ENCODE measurements around a stretch of chr5.

DNA sequence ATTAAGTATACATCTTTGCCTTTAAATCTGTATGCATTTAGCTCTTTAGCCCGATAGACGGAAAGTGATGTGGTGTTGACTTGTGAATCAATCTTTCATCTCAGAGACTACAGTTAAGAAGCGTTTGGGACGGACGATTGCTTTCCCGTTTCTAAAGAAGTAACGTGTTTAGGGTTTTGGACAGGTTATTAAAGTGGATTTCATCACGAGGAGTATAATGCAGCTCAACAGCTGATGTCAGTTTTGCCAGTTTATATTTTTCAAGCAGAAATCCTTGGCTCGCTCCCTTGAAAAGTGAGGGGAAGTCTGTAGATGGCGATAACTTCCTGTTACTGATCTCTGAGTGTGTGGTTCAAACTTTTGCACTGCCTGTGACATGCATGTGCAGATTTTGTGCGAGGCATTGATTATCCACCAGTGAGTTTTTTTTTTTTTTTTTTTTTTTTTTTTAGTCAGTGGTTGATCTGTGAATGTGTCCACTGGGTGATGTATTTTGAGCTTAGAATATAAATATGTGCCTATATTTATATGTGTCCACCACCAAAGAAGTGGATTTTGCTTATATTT is 1.2 kb downstream of the ADCY2 start:
- PRO-cap, result no peak

GRCh38 chr5:7869415-7870104 is 612 bp downstream of the MTRR start:
- PRO-cap, result no peak

DNA sequence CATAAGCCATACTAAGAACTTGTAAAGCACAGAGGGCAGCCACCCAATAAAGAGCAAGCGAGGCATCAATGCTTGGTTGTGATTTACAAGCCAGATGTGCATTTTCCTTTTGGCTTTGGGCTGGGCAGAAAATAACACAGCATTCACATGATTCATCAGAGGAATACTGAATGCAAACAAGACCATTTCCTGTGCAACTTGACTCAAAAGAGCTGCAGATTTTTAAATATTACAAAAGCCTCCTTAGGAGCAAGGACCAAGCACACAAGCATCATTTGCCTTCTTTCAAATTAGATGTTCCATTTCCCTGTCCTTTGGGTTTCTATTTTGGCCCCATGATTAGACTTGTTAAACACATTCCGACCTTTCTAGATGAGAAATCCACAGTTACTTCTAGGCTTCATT is 207.9 kb downstream of the SEMA5A start:
- PRO-cap, result no peak

DNA sequence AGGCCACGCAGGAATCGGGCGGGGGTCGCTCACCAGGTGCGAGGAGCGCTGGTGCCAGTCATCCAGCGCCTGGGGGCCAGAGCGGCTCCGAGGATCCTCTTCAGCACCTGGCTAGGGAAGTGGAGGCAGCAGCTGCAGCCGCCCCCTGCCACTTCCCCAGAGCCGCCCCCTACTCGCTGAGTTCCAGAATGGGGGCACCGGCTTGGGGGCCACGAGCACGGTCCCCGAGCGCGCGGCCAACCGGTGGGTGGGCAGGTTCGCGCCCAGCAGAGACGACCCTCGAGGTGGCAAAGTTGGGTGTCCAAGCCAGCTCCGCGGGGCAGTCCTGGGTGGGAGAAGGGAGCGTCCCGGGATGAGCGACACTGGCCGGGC is 338 bp downstream of the SEMA5A start:
- PRO-cap, result no peak

- PRO-cap, result no peak
Observed at GRCh38 chr5:10265182-10266101, 15.4 kb downstream of the CCT5 start.

- PRO-cap, result no peak
Observed at GRCh38 chr5:10319195-10319746, 11.6 kb upstream of the CMBL start.

DNA sequence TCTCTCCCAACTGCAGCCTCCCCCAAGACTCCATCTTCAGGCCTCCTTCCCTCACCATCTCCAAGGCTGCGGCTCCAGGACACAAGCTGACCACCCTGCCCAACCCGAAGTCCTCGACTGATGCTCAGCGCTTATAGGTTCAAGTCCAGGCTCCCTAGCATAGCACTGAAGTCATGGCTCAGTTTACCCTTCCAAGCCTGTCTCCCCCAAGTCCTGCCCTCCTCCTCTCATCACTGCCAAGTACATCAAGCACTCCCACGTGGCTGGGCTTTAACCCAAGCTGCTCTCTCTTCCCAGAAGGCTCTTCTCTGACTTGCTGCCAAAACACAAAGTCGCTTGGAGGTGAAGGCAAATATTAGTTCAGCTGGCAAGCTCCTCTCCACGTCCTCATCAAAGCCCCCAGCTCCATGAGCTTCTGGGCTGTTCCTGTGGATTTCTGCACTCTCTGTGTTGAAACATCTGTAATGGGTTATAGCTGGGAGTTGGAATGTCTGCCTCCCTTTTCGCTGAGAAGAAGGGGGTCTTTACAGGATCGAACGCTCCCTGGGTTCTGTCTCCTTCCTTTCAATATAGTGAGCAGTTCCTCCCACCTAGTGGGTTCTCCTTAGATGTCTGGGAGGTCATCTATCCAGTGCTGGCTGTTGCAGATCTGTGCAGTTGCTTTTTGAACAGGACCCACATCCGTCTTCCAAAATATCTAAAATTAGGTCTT is 22.0 kb upstream of the MARCHF6 start:
- PRO-cap, result unidirectional peak, plus-strand start at position 351 of the sequence

GRCh38 chr5:10353412-10353529 is 224 bp upstream of the MARCHF6 start:
- PRO-cap, result no peak

DNA sequence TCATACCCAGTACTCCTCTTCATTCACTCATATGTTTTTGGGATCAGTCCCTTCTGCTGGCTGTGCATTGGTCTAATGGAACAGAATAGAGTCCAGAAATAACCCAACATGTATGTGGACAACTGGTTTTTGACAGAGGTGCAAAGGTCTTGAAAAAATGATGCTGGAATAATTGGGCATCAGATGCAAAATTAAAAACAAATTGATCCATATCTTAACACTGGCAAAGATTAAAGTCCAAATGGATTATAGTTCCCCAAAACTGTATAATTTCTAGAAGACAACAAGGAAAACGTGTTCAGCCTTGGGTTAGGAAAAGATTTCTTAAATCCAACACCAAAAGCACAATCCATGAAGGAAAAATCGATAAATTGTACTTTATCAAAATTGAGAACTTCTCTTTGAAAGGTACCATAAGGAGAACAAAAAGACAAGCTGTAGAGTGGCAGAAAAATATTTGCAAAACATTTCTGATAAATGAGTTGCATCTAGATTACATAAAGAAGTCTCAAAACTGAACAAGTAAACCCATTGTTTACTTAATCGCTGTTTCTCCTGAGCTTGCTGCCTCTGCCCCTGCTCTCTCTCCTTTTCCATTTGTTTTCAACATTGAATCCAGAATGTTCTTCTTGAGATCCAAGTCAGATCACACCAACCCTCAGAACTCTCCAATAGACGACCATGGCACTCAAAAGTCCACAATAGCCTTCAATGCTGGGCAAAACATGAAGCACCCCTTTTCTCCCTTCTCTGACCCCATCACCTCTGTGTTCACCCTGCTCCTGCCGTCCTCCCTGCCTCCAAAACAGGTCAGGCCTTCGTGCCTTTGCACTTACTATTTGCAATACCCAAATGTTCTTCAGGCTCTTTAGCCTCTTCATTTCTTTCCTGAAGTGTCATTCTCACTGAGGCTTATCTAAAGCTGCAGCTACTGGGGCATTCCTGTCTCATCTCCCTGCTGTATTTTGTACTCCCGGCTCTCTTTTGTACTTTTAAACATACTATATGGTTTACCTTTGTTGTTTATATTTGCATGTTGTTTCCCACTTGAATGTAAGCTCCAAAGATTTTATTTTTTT is 2.3 kb upstream of the ROPN1L start:
- PRO-cap, result no peak

DNA sequence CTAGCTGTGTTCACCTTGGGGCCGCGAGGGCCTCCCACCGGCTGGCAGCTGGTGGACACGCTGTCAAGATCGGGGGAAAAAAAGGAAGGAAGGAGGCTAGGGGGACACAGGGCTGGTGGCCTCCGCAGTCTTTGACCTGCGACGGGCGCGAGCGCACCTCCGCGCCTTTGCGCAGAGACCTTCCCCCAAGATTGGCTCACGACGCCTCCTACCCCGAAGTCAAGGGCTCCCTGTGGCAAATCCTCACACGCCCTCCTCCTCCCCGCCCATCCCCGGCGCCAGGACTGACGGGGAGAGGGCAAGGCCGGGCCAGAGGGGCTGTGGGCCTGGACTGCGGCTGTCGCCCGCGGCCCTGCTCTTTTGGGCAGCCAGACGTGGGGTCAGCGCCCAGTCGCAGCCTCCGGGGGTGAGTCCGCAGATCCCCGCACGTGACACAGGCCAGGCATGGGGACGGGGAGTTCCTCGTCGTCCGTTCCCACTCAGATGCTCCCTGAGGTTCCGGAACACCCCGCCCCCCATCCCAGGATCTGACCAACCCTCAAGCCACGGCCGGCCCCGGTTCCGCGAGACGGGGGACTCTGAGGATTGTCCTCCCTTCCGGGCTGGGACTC is 721 bp upstream of the ANKRD33B start:
- PRO-cap, result unidirectional peak, plus-strand start at position 312 of the sequence

- PRO-cap, result no peak
Observed at GRCh38 chr5:10595231-10595765, 31.4 kb downstream of the ANKRD33B start.

- PRO-cap, result no peak
Observed at GRCh38 chr5:10626622-10627146, 62.8 kb downstream of the ANKRD33B start.

DNA sequence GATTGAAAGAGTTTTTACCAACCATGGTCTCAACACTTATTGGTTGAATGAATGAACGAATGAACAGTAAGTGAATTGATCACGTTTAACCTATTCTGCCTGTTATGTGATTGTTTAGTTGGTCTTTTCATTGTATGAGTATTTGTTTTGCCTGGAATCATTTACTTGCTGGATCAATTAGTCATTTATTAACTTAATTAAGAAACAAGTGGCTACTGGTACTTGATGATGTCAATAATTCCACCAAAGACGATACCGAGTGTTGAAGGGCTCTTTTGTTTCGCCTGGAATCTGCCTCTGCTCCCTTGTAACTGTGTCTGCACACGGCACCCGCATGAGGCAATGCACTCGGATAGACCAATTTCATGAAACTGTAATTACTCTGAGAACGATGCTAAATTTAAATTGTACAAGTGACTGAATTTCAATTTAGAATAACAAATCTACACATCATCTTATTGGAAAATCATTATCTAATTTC is 143.4 kb downstream of the CTNND2 start:
- PRO-cap, result no peak

- PRO-cap, result no peak
Observed at GRCh38 chr5:12662311-12663122, 758.3 kb upstream of the CTNND2 start.

- PRO-cap, result no peak
Observed at GRCh38 chr5:14036535-14037376, 92.3 kb upstream of the DNAH5 start.

DNA sequence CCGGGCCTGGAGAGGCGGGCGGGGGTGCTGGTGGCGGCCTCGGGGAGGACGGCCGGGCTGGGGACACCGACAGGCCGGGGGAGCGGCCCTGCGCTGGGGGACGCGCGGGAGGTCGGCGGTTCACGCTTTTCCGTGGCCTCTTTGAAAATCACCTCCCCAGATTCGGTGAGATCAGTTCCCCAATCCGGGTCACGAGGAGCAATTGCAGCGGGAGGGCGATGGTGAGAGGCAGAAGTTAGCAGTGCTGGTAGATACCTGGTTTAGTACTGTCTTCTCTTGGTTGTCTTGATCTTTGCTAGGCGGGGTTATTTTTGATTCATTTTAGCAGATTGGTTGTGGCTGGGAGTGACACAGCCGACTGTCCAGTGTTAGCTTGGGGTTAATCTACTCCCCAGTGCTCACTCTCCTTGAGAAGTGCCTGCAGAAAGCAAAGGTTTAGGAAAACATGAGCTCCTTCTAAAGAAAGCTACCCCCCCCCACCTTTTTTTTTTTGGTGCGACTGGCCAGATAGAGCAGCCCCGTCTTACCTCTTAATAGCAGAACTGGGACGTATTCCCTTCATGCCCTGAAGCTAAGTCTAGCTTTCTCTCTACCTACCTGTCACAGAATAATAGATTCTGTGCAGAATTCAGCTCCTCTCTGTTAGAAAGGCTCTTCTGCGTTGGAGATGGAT is 2.0 kb downstream of the TRIO start:
- PRO-cap, result bidirectional peak, plus-strand start at position 423 of the sequence, minus-strand start at position 237 of the sequence

DNA sequence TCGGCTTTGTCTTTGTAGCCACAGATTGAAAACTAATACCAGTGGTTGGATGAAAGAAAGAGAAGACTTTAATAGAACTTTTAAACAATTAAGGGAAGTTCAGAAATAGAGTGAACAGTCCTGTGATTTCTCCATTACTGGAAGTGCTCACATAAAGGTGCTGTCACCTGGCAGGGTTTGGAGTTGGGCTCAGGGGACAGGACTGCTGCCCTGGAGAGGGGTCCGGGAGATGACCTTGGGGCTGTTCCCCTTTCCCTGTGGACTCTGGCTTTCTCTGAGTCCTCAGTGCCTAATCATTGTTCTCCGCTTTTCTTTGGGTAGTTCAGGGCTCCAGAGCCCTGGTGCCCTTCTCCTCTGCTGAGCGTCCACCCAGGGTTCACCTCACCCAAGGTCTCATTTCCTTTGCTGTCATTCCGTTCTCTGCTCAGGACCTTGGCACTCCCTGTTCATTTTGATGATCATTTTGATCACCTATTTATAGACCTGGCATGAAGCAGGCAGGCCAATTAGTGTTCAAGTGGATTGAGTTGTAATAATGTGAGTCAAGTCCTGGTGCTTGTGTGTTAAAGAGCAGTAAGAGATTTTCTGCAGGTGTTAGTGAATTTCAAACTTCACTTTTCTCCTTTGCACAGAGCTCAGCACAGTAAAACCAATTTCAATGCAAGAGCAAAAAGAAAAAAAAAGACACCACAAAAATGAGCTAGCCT is 3.5 kb downstream of the TRIO start:
- PRO-cap, result no peak

DNA sequence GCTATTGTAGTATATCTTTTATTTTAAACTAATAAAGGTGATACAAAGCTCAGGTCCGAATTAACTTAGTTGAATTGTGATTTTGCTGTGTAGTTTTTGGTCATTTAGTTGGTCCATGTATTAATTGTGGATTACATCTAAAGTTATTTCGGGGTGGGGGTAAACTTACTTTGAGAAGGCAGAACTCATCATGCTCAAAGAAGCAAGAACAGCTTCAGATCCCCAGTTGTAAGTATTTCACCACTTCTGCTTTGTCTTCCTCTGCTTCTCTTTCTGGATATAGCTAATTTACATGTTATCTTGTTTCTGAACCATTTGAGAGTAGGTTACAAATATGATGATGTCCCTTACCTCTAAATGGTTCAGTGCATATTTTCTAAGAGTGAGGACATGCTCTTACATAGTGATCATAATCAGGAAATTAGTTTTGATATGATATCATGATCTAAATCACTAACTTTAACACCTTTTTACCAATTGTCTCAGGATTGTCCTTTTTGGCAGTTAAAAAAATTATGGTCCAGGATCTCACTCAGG is 11.9 kb downstream of the TRIO start:
- PRO-cap, result no peak

DNA sequence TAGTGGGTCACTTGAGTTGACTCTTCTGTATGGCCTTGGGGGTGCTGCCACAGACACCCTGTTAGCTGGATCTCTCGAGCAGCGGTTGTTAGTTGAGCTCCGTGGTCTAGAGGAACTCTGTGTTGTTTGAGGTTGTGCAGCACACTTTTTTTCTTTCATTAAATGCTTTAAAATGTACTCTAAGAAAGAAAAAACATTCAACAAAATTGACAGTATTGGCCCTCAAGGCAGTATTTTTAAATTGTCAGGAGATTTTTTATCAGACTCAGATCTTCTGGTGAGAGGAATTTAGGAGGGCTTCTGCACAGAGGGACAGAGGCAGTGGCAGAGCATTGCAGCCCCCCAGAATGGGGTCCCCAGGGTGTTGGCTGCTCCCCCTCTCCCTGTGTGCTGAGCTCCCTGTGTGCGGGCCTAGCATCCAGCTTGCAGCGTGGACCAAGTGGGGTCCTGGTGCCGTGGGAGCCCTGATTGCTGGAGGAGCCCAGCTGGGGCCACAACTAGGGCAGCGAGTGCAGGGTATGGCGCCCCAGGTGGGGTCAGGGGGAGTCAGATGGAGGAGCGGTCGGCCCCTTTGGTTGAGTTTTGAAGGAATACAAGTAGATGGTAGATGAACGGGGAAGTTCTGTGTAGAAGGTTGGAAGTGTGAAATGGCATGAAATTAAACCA is 66.6 kb downstream of the TRIO start:
- PRO-cap, result no peak

GRCh38 chr5:14249985-14250343 is 106.8 kb downstream of the TRIO start:
- PRO-cap, result bidirectional peak, plus-strand start at chr5:14250250, minus-strand start at chr5:14250117